ENCODE measurements around a stretch of chr6.

- RRBS, result no CpG with 5 or more reads among the region's 6 CpGs
Observed at GRCh38 chr6:156686127-156686589, 91.0 kb upstream of the ARID1B start.

DNA sequence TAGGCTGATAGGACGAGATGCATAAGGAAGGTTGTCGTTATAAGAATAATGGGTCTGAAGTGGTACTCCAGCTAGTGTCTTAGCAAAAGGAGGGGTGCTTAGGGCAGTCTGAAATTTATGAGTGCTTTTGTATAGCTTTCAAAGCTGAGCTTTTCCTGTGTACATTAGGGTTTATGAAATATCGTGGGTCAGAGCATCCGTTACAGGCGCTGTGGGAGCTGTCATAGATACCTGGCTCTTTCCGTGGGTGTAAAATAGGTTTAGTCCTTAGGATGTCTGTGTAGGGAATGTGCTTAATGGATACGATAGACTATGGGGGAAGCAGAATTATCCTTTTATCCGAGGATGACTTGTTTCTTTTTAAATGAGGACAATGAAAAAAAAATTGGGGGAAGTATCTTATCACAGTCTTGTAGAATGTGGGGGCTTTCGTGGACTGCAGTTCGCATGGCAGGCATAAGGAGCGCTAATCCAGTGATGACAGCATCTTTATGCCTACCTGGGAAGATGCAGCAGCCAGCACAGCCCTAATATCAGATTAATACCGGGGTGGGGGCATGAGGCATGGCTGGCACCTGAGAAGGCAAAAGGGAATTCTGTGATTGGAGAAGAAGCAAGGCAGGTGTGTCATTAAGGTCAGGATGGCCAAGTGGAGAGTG, 15.5 kb downstream of the ARID1B start:
- RRBS, result no CpG with 5 or more reads among the region's 12 CpGs

GRCh38 chr6:156816476-156816838, 39.3 kb downstream of the ARID1B start:
- RRBS, result no CpG with 5 or more reads among the region's 6 CpGs

DNA sequence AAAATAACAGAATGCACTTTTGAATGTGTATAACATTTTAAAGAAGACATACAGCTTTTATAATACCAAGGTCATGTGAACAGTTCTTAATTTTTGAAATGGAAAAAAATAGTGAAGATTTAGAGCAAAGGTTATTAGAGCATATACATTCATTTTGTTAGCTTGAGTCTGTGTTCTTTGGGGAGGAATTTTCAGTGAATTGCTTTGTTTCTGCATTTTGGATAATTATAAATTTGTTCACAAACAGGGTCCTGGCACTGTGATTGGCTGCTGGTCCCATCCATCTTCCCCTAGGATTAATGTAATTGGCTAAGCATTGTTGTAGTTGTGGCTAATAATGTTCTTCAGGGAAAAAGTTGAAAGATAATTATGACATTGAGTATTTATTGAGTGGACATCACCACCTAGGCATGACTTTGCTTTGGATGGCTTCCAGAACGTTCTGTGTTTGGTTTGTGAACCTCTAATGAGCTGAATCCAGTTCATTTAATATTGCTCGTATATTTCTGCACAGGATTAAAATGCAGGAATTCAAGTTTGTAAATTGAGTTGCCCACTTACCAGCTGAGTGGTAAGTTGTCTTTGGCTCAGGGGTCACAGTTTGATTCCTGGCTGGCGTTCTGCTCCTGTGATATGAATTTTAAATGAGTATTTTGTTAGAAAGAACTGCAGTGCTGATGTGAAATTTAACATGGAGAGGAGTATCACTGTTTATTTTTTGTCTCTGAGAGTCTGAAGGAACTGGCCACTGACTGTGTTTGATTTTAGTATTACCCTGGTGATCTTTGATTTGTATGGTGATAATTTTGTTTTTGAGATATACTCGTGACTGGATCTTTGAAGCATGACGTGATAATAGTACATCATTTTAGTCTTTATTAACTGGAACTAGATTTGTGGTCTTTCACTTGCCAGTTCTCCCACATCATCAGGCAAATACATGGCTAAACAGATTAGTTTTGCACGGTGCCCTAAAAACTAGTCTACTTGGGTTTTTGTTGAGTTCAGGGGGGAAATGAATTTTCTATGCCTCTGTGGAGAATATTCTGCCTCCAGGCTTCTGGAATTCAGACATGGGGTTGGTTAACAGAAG, 55.2 kb downstream of the ARID1B start:
- RRBS, result no CpG with 5 or more reads among the region's 6 CpGs

GRCh38 chr6:156943806-156944619, 166.8 kb downstream of the ARID1B start:
- RRBS, result no CpG with 5 or more reads among the region's 13 CpGs

- RRBS, result no CpG with 5 or more reads among the region's 6 CpGs
Observed at GRCh38 chr6:156955664-156956301, 178.6 kb downstream of the ARID1B start.

GRCh38 chr6:157005933-157006690, 228.9 kb downstream of the ARID1B start:
- RRBS, result no CpG with 5 or more reads among the region's 4 CpGs

DNA sequence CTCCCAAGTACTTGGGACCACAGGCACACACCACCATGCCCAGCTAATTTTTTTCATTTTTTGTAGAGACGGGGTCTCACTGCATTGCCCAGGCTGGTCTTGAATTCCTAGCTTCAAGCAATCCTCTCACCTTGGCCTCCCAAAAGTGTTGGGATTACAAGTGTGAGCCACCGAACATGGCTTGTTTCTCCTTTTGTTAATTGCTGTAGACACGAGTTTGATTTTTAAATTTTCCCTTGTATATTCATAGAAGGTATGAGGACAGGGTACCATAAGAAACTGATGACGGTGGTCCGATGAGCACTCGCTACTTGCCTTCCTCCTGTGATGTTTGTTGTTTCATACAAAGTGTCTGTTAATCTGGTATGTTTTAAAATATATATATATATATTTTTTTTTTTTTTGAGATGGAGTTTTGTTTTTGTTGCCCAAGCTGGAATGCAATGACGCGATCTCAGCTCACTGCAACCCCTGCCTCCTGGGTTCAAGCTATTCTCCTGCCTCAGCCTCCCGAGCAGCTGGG, 260.9 kb downstream of the TMEM242 start:
- RRBS, result no CpG with 5 or more reads among the region's 9 CpGs

DNA sequence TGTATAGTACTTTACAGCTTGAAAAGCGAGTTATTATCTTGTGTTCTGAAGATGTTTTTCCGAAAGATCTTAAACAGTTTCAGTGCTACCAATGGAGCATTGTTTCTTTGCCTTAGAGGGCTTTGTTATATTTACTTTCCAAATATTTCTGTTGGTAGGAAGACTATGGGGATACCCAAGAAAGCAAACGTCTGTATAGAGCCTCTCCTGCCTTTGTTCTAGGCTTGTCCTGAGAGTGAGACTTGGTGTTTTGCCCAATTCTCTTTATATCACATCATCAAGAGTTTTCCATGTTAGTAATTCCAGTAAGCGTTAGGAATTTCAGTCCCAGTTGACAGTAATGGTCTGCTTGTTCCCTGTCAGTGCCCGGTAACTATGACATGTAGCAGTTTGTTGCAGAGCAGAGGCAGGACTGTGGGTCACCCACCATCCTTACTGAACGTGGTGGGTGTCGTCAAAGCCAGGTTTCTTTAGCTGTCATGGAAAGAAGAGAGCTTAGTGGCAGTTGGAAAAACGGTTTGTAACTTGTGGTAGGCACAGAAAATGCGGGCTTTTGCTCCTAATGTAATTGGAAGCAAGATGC, 189.0 kb downstream of the TMEM242 start:
- RRBS, result no CpG with 5 or more reads among the region's 9 CpGs

- RRBS, result no CpG with 5 or more reads among the region's 8 CpGs
Observed at GRCh38 chr6:157182925-157183376, 140.4 kb downstream of the TMEM242 start.

- RRBS, result no CpG with 5 or more reads among the region's 13 CpGs
Observed at GRCh38 chr6:157216742-157217214, 106.5 kb downstream of the TMEM242 start.

GRCh38 chr6:157236899-157237098, 86.5 kb downstream of the TMEM242 start:
- RRBS, result 95% methylated on average over 4 of the region's 11 CpGs

GRCh38 chr6:157379625-157379880, 1.4 kb upstream of the ZDHHC14 start:
- RRBS, result no CpG with 5 or more reads among the region's 3 CpGs

- RRBS, result no CpG with 5 or more reads among the region's 15 CpGs
Observed at GRCh38 chr6:157424106-157425151, 43.4 kb downstream of the ZDHHC14 start.

- RRBS, result no CpG with 5 or more reads among the region's 12 CpGs
Observed at GRCh38 chr6:157752519-157753238, 70.4 kb upstream of the SNX9 start.

GRCh38 chr6:157839655-157840135, 16.6 kb downstream of the SNX9 start:
- RRBS, result no CpG with 5 or more reads among the region's 6 CpGs

DNA sequence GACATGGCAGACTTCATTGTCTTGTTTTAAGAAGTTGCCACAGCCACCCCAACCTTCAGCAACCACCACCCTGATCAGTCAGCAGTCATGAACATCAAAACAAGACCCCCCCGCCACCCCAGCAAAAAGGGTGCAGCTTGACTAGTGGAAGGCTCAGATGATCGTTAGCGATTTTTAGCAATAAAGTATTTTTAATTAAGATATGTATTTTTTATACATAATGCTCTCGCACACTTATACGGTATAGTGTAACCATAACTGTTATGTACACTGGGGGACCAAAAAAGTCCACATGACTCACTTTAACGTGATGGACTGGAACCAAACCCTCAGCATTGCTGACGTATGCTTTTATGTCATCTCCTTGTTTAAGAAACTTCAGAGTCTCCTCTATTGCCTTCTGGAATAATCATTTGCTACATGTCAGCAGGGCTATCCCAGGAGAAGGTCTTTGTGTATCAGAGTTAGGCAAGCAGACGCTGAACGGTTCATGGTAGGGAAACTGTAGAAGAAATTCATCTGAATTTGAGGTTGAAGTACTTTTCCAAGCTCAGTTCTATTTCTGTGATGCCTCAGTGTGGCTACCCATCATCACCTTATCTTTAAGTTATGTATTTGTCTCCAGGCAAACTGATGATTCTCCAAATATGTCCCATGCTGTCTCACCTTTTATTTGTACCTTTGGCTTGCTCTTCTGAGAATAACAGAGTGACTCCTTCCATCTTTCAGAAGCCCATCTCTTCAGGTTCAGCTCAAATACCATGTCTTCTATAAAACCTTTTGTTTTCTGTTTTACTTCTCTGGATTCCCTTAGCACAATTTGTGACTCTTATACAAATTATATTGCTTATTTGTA, 60.2 kb downstream of the SNX9 start:
- RRBS, result no CpG with 5 or more reads among the region's 9 CpGs

DNA sequence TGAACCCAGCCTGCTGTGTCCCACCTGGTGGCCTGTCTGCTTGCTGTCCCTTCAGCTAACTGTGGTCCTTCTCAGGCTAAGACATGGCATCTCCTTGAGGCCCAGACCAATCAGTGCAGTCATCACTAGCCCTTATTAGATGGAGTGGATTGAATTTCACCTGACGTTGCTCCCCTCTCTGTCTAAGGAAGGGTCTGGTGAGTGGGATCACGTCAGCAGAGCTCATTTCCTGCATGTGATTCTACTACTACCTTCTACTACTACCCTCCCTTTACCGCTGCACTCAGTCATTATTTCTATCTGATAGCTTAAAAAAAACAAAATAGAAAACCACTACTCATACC, 28.0 kb upstream of the SYNJ2 start:
- RRBS, result no CpG with 5 or more reads among the region's 3 CpGs

- RRBS, result no CpG with 5 or more reads among the region's 6 CpGs
Observed at GRCh38 chr6:158087464-158087847, 80.6 kb downstream of the SERAC1 start.

DNA sequence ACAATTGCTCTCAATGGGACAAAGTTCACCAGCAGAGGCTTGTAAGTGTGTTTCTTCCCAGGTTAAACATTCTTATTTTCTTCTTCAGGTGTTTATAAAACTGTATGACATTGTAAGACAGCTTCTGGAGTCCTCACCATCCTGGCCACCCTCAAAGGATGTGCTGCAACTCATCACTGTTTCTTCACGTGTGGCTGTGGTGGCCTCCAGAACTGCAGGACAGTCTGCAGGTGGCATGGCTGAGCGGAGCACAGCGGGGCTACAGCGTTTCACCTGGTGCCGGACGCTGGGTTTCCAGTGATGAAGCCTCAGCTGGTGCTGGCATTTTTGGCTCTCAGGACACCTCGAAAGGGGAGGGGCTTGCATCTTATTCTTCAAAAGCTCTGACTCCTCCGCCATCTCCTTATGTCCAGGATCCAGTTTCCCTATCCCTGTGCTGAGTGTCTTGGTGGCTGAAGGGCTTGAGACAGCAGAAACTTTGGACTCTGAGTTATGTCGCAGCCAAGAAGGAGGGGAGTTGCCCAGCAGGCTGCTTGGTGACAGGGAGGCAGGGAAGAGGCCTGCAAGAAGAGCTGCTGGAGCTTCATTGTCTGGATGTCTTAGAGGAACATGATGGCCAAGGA, 58.5 kb downstream of the GTF2H5 start:
- RRBS, result no CpG with 5 or more reads among the region's 9 CpGs